Sigmoid colon (tissue), 4 donors: ENCODE measurements around a stretch of chr22.

- PRO-cap = no peak
- RAMPAGE, long total RNA, 4 experiments = start-site peak on the plus strand in 1 of 4 experiments, at chr22:36938899-36939089 at its widest, 5 reads per replicate
These were observed 25.3 kb downstream of the CSF2RB start for GRCh38 chr22:36938692-36939189.

DNA sequence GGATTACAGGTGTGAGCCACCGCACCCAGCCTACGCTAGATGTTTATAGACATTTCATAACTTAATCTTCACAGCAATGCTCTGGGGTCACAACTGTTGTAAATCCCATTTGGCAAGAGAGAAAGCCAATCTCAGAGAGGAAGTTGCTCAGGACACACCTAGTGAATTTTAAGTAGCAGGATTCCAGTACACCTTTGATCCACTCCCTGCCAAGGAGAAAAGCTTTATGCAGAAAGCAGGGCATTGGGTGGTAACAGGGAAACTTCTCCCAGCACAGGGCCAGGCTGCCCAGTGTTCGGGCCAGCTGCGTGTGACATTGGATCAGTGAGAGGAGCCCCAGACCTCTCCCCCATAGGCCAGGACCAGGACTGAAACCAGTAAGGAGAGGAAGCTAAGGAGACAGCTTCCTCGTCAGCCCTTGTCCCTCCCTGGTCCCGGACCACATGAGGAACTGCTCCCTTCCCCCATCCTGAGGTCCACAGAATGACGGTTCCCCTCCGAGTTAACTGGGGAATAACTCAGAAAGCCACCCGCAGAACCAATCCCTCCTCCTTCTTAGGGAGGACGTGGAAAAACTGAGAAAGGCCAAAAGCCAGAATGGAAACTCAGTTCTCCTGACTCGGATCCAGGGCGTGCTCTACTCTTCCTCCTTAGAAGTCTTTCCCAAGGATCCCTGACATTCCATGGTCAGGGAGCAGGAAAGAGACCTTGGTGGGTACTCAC is 1.0 kb upstream of the KCTD17 start:
- PRO-cap = no peak
- RAMPAGE, long total RNA, 4 experiments = no peak in any of the 4 experiments

DNA sequence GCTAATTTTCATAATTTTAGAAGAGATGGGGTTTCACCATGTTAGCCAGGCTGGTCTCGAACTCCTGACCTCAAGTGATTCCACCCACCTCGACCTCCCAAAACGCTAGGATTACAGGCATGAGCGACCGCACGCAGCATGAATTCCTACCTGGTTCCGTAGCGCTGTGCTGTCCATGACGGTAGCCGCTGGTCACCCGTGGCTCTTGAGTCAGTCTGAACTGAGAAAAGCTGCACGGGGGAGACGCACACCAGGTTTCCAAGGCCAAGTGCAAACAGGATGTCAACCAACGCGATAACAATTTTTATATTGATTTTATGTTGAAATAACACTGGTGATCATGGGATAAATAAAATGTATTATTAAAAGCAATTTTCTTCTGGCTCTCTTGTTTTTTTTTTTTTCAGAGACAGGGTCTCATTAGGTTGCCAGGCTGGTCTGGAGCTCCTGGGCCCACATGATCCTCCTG is 826 bp upstream of the TMPRSS6 start:
- PRO-cap = no peak
- RAMPAGE, long total RNA, 4 experiments = no peak in any of the 4 experiments

- PRO-cap = no peak
- RAMPAGE, long total RNA, 4 experiments = no peak in any of the 4 experiments
These were observed 17.6 kb upstream of the IL2RB start for GRCh38 chr22:37167176-37167770.

DNA sequence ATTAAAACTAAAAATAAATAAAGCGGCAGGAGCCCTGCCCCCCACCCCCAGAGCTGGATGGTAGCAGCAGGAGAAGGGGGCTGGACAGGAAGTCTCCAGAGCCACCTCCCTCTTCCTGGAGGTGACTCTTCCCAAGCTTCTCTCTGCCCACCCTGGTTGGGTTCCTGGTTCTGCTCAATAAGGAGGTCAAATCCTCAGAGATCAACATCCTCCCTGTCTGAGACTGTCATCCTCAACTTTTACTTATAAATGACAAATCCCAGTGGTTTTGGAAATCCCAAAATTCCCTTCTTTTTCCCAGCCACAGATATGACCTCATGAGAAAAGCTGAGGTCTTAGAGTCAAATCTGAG is 1.0 kb downstream of the C1QTNF6 start:
- PRO-cap = no peak
- RAMPAGE, long total RNA, 4 experiments = no peak in any of the 4 experiments

GRCh38 chr22:37198277-37199266 is 10.5 kb upstream of the C1QTNF6 start:
- PRO-cap = no peak
- RAMPAGE, long total RNA, 4 experiments = no peak in any of the 4 experiments

DNA sequence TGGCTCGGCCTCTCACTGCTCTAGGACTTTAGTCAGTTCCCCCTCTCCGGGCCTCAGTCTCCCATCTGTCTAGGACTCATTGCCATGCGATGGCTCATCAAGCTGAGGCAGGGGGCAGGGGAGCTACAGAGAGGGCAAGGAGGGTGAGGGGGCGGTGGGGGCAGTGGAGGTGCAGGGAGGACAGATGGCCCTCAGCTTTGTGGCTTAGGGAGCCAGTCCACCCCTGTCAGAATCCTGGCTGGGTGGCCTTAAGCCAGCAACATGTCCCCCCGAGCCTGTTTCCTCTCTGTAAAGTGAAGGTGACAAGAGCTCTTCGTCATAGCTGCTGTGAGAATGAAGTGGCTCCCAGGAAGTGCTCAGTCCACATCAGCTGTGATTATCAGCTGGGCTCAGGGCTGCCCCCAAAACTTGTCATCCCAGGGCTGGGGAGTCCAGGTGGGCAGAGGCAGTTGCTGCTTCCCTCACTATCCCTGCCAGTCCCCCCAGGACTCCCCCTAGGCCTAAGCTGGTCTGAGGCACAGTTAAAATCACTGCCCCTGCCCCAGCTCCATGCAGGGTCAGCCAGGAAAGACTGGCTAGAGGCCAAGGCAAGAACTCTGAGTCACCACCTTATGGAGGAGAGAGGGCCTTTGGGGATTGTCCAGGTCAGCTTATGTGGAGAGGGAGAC is 14.8 kb downstream of the RAC2 start:
- PRO-cap = no peak
- RAMPAGE, long total RNA, 4 experiments = no peak in any of the 4 experiments

DNA sequence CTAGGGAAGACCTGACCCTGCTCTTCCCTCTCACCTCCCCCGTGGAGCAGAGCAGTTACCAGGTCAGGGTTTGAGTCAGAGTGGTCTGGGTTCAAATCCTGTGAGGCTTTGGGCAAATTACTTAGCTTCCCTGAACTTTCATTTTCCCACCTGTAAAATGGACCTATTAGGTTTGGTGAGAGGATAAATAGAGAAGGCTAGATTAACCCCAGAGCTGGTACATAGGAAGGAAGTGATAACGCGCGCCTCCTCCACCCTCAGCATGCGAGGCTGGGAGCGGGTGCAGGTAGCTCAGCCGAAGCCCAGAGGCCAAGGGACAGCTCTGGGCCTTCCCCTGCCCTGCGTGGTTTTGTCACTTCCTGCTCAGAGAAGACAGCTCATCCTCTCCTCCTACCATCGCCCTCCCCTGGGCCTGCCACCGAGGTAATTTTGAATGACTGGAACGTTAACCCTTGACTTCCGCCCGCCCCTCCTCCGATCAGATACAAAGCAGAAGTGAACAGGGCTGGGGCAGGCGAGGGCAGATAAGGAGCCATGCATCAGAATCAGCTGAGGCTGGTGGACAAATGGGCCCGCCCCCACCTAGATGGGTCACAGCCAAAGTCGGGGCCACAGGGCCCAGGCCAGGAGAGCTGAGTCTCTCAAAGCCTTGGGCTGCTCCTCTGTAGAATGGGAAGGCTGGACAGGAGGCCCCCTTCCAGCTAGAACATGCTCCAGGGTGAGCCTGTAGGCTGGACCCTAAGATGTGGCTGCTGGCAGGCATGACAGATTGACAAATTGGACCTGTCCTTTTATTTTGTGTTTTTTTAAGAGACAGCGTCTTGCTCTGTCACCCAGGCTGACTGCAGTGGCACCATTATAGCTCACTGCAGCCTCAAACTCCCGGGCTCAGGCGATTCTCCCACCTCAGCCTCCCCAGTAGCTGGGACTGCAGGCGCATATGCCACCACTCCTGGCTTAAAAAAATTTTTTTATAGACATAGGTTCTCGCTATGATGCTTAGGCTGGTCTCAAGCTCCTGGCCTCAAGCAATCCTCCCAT is 1.5 kb downstream of the RAC2 start:
- PRO-cap = no peak
- RAMPAGE, long total RNA, 4 experiments = no peak in any of the 4 experiments

GRCh38 chr22:37284082-37284788 is 1.9 kb downstream of the CYTH4 start:
- PRO-cap = no peak
- RAMPAGE, long total RNA, 4 experiments = no peak in any of the 4 experiments

GRCh38 chr22:37303728-37304488 is 21.6 kb downstream of the CYTH4 start:
- PRO-cap = no peak
- RAMPAGE, long total RNA, 4 experiments = no peak in any of the 4 experiments

GRCh38 chr22:37552062-37552432 is 8.2 kb upstream of the CDC42EP1 start:
- PRO-cap = no peak
- RAMPAGE, long total RNA, 4 experiments = no peak in any of the 4 experiments

DNA sequence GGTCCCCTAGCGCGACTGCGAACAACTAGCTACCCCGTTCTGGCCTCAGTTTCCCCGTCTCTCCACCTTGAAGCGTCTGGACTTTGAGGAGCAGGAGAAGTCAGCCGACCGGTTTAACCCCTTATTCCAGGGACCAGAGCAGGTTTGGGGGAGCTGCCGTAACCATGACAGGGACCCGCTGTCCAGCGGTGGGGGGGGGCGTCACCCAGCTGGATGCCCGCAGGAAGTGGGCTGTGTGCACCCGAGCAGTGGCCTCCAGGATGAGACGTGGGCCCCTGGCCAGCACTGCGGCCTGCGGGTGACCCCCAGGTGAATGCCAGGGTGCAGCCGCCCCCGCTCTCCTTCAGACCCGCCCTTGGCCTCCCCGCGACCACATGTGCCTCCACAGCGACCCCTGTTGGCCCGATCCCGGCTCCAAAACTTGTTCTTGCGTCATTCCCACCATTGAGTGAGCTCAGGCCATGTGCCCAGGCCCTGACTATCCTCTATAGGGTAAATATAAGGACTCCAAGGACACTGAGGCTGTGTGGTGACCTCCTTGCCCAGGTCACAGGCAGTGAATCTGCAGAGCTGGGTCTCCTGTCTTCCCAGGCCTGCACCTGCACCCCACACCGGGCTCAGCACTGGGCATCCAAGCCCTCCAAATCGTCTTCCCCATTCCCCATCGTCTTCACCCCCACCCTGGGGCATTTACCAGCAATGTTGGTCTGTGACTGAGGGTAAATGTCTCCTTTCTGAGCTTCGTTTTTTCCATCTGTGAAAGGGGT is 1.4 kb downstream of the CDC42EP1 start:
- PRO-cap = bidirectional peak, plus-strand start at position 516 of the sequence, minus-strand start at position 357 of the sequence
- RAMPAGE, long total RNA, 4 experiments = no peak in any of the 4 experiments

- PRO-cap = no peak
- RAMPAGE, long total RNA, 4 experiments = no peak in any of the 4 experiments
These were observed 9.7 kb downstream of the GGA1 start for GRCh38 chr22:37618253-37618806.

DNA sequence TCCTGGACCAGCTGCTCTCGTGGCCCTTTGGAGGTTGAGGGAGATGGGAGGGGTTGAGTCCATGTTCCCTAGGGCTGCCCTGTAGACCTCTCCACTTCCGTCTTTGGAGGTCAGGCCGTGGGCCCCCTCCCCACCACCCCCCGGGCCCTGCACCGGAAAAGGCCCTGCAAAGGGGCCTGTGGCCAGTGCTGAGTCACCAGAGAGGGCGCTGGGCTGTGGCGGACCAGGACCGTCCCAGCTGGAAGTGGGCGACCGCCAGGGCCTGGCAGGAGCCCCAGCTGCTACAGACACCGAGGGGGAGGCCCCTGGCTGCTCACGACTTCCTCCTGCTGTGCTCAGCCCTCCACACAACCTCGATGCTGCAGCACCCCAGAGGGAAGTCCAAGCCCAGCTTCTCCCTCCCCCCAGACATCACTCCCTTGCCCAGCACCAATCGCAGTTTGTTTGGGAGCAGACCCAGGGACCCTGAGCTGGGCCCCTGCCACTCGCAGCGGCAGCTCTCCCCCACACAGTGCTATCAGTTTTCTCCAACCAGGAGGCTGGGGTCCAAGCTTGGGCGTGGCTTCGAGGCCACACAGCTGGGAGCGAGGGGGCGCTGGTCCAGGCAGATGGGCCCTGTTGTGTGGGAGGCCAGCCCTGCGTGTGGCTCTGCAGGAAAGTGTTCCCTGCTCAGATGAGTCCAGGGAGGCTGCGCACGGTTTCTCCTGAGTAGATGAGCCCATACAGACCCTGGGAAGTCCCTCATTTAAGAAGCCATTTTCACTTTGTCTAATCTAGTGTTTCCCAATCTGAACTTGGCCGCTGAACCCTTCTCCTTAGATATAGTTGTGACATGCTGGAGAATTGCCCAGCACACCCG is 5.7 kb upstream of the SH3BP1 start:
- PRO-cap = no peak
- RAMPAGE, long total RNA, 4 experiments = no peak in any of the 4 experiments

DNA sequence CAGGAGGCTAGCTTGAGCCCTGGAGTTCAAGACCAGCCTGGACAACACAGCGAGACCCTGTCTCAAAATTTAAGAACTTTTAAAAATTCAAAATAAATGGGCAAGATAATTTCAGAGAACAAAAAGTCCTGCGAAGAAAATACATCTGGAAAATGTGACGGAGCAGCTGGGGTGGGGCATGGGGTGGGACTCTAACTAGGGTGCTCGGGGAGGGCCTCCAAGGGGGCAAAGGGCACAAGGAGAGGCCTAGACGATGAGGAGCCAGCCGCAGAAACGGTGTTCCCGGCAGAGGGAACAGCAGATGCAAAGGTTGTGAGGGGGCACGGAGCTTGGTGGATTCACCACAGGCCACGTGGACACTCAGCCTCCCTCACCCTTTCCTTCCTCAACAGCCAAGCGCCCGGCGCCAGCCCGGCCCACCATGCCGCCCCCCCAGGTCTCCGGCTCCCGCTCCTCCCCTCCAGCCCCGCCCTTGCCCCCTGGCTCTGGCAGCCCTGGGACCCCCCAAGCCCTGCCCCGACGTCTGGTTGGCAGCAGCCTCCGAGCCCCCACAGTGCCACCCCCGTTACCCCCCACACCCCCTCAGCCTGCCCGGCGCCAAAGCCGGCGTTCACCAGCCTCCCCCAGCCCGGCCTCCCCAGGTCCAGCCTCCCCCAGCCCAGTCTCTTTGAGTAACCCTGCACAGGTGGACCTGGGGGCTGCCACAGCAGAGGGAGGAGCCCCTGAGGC is 3.5 kb upstream of the PDXP start:
- PRO-cap = no peak
- RAMPAGE, long total RNA, 4 experiments = no peak in any of the 4 experiments

DNA sequence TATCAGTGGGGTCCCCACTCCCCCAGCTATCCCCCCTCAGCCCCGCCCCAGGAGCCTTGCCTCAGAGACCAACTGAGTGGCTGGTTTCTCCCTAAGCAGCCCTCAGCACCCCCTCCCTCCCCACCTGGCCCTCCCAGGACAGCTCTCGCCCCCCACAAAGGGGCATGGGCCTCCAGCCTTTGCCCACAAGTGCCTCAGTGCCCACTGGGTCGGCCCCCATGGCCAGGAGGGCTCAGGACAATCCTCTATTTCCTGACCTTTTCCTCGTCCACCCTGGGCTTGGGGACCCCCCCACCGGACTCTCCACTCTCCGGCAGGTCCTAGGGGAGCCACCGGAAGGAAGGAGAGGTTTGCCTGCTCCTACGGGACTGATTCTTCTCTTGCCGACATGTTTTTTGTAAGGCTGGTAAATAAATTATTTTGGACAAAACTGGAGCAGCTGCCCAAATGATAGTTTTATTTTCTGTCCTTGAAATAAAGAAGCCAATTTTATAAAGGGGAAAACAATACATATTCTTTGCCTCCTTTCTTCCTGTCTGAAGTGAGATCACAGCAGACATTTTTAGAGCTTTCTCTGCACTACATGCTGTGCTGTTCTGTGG is 2.8 kb upstream of the PDXP start:
- PRO-cap = no peak
- RAMPAGE, long total RNA, 4 experiments = no peak in any of the 4 experiments

DNA sequence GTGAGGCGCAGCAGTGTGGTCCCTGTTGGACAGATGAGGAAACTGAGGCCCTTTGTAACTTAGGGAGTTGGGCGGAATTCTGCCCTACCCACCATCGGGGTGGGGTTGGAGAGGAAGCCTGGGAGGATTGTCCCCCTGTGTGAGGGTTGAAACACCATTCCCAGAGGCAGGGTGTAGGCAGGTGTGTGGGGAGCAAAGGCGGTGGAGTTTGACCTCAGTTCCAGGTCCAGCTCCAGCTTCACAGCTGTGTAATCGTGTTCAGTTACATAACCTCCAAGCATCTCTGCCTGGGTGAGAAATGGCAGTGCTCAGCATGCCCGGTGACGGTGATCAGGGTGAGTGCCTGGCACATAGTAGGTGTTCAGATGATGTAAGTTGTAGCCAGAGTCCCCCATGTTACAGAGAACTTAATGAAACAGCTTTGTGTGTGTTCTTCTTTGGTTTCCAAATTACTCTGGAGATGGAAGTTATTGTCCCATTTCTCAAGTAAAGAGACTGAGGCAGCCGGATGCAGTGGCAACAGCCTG is 1.1 kb downstream of the PDXP start:
- PRO-cap = no peak
- RAMPAGE, long total RNA, 4 experiments = no peak in any of the 4 experiments

DNA sequence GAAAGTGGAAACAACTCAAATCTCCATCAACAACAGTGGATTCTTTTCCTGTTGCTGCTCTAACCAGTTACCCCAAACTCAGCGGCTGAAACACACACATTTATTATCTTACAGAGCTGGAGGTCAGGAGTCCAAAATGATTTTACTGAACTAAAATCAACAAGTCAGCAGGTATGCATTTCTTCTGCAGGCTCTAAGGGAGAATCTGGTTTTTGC is 9.0 kb upstream of the H1-0 start:
- PRO-cap = no peak
- RAMPAGE, long total RNA, 4 experiments = no peak in any of the 4 experiments

DNA sequence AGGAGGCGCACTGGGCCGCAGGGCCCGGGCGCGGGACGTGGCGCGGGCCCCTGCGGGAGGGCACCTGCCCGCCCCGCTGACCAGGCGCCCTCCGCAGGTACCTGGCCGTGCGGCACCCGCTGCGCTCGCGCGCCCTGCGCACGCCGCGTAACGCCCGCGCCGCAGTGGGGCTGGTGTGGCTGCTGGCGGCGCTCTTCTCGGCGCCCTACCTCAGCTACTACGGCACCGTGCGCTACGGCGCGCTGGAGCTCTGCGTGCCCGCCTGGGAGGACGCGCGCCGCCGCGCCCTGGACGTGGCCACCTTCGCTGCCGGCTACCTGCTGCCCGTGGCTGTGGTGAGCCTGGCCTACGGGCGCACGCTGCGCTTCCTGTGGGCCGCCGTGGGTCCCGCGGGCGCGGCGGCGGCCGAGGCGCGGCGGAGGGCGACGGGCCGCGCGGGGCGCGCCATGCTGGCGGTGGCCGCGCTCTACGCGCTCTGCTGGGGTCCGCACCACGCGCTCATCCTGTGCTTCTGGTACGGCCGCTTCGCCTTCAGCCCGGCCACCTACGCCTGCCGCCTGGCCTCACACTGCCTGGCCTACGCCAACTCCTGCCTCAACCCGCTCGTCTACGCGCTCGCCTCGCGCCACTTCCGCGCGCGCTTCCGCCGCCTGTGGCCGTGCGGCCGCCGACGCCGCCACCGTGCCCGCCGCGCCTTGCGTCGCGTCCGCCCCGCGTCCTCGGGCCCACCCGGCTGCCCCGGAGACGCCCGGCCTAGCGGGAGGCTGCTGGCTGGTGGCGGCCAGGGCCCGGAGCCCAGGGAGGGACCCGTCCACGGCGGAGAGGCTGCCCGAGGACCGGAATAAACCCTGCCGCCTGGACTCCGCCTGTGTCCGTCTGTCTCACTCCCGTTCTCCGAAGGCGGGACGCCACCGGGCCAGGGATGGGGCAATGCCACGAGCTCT is 1.7 kb downstream of the GALR3 start:
- PRO-cap = no peak
- RAMPAGE, long total RNA, 4 experiments = no peak in any of the 4 experiments

GRCh38 chr22:37910476-37910760 is 4.3 kb downstream of the MICALL1 start:
- PRO-cap = no peak
- RAMPAGE, long total RNA, 4 experiments = no peak in any of the 4 experiments